ENCODE measurements around a stretch of chr9.

DNA sequence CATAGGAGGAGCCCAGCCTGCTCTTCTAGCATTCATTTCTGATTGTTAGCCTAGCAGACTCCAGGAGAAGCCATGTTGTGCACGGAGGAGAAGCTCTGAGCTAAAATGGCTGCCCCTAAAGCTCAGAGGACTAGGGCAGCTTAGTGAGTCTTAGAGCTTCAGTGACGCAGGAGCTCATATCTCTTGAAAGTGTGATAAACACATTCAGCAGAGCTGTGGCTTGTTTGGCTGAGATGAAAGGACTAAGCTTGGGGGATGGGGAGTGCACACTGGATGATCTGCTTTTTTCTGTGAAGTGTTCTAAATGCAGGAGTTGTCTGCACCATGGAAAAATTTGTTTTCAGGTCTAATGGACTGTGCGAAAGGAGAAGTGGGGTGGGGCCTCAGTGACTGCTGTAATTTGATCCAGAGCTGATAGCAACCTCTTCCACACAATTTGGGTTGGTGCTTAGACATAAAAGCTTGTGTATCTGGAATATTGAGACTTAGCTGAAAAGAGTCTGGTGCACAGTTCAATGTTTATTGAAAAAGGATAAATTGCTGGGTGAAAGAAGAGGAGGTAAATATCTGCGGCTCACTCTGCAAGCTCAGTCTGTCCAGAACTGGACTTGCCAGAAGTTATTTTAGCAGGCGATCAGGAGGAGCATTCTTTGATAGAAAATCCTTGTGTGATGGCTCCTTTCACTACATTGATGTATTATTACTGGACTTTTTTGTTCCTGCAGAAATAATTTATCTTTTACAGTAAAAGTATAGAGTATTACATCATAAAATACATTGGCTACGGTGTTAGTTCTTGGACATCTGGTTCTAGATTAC is 58.6 kb downstream of the ZNF462 start:
- PRO-cap = no peak

DNA sequence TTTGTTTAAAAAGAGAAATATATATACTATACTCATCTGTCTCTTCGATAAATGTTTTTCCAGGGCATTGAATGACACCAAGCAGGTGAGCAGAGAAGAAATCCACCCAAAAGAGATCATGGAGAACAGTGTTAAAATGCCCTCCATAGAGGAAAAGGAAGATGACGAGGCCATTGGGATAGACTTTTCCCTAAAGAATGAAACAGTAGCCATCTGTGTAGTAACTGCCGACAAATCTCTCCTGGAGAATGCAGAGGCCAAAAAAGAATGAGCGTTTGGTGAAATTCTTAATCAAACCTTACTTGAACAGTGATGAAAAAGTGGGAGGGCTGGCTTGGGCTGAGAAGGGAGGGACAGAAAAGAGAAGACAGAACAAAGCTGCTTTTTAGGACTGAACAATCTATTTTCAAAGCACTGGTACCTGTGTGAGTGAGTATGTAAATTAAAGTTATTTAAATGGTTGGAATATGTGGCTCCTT is 147.8 kb downstream of the ZNF462 start:
- PRO-cap = no peak

DNA sequence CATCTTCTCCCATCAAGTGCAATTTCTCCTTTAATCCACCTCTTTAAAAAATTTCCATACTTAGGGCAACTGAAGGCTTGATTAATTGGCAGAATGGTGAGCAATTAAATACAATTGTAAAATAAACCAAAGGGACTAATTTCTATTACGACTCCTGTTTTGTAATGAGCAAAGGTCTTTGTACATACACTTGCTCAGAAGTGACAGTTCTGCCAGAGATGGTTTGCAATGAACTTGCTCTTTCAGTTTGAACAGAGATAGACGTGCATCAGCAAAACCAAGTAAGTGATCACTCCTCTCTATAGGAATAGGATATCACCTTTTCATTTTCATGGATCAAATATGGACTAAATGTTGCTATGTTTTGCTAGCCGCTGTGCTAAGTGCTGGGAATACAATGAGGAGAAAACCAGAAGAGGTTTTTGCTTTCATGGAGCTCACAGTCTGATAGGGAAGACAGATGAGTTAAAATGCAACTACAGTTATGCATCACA is 110.4 kb upstream of the RAD23B start:
- PRO-cap = no peak

- PRO-cap = unidirectional peak, plus-strand start at chr9:107281462
Measured at GRCh38 chr9:107281119-107281689, 1.9 kb upstream of the RAD23B start.

DNA sequence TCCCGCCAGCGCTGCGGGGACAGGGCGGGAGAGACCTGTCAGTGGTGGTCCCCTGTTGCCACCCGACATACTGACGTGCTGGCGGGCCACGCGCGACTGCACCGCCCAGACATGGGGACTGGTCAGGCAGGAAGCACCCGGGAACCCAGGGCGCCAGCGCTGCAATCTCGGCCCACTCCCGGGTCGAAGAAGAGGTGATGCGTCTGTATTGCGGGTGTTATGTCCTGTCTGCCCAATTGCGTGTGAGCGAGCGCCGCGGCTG is 1.4 kb downstream of the KLF4 start:
- PRO-cap = bidirectional peak, plus-strand start outside the sequence, minus-strand start at position 180 of the sequence

DNA sequence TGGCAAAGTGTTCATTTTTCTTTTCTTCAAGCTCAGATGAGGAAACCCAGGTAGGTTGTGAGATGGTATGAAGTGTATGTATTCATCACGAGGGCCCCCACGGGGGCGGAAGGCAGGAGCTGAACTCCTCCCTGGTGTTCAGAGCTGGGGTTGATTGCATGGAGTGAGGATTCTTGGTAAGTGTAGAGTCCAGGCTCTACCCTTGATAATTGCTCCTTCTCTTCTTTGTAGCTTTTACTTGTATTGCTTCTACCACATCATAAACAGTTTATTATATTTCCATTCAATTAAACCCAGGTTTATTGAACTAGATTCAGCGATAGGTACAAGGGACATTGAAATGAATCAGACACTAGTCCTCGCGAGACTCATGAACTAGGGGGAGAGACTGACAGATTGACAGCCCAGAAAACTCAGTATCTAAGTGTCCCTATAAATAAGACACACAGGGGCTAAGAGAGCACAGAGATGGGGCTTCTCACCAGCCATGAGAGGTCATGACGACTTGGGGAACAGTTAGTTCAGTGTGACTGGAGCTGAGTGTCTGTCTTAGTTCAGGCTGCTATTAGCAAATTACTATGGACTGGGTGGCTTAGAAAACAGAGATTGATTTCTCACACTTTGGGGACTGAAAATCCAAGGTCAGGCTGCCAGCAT is 116.8 kb upstream of the KLF4 start:
- PRO-cap = no peak

- PRO-cap = no peak
Measured at GRCh38 chr9:107615276-107615603, 125.7 kb upstream of the KLF4 start.

- PRO-cap = no peak
Measured at GRCh38 chr9:107620751-107621323, 131.3 kb upstream of the KLF4 start.

DNA sequence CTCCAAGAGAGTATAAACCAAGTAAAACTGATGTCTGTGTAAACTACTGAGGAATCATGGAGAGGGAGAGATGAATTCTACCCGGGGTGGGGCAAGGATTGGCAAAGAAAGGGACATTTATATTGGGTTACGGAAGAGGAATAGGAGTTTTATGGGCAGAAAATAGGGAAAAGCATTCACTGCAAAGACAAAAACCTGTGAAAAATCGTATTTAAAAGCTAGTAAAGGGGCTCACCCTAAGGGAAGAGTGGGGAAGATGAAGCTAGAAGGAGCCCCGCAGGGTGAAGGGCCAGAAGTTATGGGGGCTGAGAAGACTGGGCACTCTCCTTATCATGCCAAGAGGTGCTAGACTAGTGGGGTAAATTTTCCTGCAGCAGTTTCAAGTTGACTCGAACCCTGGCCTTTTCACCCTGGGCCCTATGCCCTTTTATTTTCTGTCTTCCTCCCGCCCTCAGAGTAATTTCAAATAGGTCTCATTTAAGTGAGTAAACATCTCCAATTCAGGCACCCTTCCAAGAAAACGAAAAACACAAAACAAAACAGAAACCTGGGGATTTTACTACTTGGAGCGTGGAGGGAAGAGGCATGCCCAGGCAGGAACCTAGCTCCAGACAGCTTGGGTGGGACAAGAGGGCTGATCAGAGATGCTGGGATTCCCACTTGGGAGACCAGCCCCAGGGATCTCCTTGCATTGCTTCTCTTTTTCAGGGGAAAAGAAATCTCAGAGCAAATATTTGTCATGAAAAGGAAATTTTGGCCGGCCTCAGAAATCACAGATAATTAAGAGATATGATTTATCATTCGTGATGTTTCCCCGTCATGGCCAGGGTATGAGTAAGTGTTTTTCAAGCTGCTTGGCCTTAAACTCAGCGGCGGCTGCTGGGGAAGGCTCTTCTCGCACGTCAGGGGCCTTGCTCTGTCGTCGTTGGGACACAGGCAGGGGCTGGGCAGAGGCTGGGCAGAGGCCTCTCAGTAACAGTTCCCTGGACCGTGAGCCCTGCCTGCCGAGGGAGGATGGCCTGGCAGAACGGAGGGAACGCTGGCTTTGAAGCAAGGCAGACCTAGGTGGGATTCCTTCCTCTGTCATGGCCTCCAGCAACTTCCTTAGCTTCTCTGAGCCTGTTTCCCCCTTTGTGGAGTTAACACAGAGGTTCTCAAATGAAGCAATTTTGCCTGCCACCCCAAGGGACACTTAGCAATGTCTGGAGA is 248.5 kb upstream of the KLF4 start:
- PRO-cap = unidirectional peak, plus-strand start at position 292 of the sequence

DNA sequence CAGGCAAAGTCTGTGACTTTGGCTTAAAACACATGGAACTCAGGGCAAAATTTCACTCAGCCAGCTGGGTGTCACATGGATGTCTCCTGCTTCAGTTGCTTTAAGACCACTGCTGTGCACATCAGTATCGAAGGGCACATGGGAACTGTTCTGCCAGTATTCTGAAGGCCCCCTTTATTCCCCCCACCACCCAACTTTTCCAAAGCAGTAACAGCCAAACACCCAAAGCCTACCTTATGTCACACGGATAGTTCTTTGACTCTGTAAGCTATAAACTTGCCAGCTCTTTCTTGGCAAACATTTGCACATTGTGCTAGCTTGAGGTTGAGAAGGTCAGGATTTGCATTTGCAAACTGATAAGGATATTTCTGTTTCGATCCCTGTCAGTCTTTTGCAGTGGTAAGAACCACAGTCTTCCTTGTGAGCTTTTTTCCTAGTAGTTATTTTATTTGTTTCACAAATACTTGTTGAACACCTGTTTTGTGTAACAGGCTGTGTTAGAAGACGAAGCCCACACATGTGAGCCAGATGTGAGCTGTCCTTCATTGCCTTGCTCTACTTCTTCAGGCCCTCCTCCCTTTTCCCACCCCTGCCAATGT is 326.8 kb upstream of the KLF4 start:
- PRO-cap = no peak

- PRO-cap = no peak
Measured at GRCh38 chr9:107833178-107833679, 343.7 kb upstream of the KLF4 start.

DNA sequence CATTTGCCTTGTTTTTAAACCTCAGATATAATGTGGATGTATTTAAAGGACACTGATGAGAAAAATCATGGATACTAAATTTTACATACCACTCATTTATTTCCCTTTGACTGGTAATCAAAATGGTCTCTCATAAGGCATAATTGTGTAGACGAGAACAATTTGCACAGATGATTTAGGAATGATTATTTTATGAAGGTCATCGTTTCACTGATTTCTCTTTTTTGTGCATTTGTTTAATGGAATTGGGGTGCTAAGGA is 633.9 kb downstream of the ACTL7B start:
- PRO-cap = unidirectional peak, minus-strand start at position 106 of the sequence

DNA sequence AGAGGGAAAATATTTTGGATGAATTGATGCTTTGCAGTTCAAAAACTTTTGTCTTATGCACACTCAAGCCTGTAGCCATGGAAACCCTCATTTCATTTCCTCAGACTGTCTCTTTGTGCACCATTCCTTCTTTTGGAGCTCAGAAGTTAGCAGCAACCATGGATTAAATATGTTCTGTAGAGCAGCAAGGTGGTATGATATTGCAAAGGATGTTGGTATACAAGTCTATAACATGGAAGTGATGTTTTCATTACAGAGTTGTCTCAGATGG is 145.7 kb downstream of the ACTL7B start:
- PRO-cap = no peak

DNA sequence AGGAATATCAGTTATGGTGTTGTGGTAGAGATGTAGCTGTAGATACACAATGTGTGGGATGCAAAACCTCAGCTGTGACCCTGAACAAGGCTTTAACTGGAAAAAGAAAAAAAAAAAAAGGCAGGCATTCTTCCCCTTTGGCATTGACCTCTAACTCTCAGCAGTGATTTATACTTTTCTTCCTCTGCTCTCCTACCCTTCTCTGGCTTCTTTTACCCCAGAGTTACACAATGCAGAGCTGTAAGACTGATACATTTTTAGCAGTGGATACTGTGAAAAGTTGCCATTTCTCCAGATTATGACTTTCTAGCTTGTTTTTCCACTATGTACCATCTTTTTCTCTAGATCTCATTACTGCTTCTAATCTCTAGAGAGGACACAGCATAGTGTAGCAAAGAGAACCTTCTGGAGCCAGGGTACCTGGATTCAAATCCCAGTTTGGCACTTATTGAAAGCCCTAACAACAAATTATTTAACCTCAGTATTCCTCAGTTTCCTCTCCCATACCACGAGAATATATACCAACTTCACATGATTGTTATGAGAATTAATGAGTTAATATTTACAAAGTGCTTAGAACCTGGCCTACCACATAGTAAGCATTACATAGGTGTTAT is 1.9 kb downstream of the CTNNAL1 start:
- PRO-cap = no peak

DNA sequence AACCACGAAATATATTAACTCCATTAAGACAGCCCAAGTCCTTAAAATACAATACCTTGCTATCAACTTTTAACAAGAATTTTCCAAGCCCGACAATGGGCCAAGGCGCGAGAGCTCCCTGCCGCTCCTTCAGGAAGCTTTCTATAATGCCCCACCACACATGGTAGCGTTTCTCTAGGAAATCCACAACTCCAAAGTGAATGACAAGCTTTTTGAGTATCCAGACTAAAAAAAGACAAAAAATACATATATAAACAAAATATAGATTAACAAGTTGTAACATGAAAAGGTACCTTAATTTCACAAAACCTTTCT is 32.7 kb downstream of the TMEM245 start:
- PRO-cap = no peak

GRCh38 chr9:109099047-109099592 is 20.6 kb downstream of the TMEM245 start:
- PRO-cap = no peak

- PRO-cap = no peak
Measured at GRCh38 chr9:109257992-109258652, 62.7 kb downstream of the EPB41L4B start.

- PRO-cap = no peak
Measured at GRCh38 chr9:109313799-109314334, 7.0 kb downstream of the EPB41L4B start.

DNA sequence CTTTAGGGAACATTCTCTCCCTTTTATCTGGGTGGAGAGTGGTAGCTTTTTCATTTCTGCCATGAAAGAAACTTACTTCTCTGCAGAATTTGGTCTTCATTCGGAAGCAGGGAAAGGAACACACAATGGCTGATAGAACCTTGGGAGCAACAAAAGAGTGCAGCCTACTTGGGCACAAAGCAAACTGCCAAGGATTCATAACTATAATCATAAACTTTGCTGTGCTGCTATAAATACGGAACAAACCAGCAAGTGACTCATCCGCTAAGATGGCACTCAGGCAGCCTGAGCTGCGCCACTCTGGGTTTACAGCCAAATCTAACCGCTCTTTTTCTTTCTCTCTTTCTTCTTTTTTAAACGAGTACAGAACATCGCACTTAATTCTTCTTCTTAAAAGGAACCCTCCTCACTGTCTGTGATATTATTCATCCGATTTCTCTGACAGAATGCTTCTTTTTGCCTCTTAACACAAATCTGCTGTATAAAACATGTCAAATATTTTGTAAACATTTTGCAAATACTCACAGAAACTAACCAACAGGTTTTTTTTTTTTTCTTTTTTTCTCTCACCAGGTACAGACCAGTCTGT is 81.0 kb downstream of the PTPN3 start:
- PRO-cap = no peak

GRCh38 chr9:109437085-109437672 is 60.9 kb downstream of the PTPN3 start:
- PRO-cap = no peak